Parietal lobe (tissue), 2 donors: Measurements from ENCODE around the gene SACS.

DNA sequence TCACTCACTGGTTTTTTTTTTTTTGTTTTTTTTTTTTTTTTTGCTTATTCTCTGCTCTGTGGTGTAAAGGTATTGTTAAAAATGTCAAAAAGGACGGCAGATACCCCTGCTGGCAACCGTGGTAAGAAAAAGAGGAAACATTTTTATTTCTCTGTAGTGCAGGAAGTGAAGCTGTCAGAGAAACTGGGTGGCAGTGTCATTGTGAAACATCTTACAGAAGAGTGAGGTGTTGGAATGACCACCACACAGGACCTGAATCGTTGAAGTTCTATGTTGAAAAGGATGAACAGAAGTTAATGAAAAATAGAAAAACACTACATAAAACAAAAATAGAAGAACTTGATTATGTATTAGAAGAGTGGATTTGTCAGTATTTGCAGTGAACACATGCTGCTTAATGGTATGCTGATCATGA is 346.4 kb downstream of the FGF9 start:
- RAMPAGE, long total RNA, result no peak

DNA sequence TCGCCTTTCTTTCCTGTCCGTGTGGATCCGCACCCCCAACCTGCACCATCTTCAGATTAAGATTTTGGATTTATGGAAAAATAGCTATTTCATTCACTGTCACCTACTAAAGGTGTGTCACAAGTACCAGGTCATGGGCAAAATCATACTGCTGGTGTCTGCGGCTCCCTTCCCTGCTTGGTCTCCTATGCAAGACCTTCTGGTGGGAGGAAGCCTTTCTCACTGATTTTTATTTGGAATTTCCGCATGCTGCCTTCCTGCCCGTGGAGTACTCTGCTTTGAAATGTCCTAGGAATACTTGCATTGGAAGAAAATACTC is 539.9 kb downstream of the FGF9 start:
- RAMPAGE, long total RNA, result no peak

- RAMPAGE, long total RNA, result no peak
Observed at GRCh38 chr13:22462096-22462664, 718.6 kb upstream of the SGCG start.

GRCh38 chr13:22925740-22926855 is 254.7 kb upstream of the SGCG start:
- RAMPAGE, long total RNA, result no peak

DNA sequence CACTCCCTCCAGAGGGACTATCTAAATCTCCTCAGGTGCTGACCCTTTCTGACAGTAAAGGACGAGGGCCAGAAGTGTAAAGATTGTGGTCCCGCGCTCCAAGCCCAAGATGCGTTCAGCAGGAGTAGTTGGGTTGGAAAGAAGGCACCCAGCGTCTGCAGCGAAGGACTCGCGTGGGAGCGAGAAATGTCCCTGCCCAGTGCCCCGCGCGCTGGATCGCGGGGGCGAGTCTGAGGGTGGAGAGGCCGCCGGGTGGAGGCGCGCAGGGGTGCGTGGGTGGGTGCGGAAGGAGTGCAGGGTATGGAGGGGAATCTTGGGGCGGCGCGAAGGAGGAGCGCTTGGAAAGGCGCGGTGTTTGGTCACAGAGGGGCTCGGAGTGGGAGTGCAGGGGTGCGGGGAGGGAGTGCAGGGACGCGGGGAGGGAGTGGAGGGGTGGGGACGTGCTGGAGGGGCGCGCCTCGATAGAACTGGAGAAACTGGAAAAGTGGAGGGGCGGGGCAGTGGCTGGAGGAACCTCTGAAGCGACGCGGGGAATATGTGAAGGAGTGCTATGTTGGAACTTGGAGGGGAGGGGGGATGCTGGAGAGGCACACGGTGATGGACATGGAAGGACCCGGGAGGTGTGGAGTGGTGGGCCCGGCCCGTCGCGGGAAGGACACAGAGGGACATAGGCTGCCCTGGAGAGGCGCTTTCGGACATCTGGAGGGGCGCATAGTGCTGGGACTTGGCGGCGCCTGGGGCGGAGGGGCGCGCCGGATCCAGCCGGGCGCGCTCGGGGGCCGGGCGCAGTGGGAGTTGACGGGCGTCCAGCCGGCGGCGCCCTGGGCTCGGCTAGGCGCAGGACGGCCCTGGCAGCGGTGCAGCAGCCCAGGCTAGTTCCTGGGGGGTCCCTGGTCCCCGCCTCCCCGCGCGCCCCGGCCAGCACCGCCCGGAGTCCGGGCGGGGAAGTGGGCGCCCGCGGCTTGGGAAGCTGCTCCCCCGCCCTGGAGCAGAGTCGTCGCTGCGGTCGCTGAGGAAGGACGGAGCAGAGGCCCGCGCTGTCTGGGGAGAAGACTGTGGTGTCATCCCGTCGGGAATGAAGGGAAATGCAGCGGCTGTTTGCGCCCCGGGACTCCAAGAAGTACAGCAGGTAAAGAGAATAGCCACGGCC is 20.9 kb upstream of the SGCG start:
- RAMPAGE, long total RNA, result no peak

- RAMPAGE, long total RNA, result no peak
Observed at GRCh38 chr13:23339674-23340846, 93.4 kb downstream of the SACS start.

- RAMPAGE, long total RNA, result no peak
Observed at GRCh38 chr13:23432960-23433909, at the start of gene SACS. Gene SACS (minus strand): TSS chr13:23433702.

DNA sequence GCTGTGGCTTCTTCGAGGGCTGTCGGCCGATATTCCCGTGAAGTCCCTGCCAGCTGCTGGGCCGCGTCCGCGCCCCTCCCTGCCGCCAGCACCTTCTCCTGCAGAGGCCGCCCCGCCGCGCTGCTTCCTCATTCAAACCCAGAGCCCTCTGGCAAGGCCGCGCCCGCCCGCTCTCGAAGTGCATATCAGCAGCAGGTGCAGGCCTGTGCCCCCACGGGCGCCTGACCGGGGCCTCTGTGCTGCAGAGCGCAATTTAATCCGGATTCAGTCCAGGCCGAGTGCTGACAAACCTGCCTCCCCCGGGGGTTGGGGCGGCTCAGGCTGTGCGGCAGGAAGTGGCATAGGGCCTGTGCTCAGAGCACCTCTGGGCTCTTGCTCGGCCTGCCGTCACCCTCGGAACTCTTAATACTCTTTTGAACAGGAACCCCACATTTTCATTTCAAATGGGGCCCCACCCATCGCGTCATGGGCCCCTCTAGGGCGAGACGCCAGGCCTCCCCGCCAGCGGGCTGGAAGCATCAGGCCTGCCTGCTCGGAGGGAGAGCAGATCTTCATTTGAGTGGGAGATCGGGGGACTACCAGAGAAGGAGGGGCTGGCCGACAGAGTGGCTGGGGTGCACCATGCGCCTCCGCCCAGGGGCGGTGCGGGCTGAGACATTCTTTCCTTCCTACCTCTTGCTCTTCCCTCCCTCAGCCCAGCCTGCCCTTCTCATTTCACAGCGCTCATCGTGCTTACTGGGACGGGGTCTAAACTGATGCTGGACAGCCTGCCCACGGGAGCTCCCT is 125.7 kb downstream of the TNFRSF19 start:
- RAMPAGE, long total RNA, result no peak

DNA sequence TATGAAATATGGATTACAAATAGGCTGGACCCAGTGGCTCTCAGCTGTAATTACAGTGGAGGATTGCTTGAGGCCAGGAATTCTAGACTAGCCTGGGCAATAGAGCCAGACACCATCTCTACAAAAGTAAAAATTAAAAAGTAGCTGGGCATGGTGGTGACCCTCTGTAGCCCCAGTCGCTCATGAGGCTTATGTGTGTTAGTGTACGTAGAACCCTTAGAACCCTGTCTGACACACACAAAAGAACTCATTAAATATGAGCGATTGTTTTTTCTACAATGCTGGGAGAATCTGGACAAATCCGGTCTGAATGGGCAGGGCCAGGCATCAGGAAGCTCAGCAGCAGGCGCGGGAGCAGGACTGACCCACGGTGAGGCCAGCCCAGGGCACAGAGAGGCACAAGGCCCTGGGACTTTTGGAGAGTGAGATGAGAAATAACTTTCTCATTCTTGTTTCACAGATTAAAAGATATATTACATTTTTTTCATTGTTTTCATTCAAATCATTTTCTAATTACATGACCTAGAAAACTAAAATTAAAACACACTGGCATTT is 132.9 kb downstream of the TNFRSF19 start:
- RAMPAGE, long total RNA, result no peak

DNA sequence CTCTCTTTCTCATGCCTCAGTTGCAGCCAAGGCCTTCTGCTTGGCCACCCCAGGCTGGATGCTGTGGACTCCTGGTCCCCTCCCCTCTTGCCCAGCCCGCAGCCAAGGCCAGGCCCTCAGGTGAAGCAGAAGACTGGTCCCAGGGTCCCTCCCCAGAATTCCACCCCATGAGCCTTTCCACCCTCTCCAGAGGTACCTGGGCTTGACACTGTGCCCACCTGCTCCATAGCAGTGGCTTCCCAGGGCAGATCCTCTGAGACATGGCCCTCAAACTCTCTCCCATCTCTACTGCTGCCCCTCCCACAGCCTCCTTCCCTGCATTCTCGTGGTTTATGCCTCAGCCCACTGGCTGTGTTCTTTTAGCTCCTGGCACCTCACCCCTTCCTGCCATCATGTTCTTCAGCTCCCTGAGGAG is 61.8 kb upstream of the MIPEP start:
- RAMPAGE, long total RNA, result no peak

GRCh38 chr13:24038708-24039384 is 121.7 kb upstream of the SPATA13 start:
- RAMPAGE, long total RNA, result no peak

GRCh38 chr13:24087561-24088119 is 72.9 kb upstream of the SPATA13 start:
- RAMPAGE, long total RNA, result no peak

DNA sequence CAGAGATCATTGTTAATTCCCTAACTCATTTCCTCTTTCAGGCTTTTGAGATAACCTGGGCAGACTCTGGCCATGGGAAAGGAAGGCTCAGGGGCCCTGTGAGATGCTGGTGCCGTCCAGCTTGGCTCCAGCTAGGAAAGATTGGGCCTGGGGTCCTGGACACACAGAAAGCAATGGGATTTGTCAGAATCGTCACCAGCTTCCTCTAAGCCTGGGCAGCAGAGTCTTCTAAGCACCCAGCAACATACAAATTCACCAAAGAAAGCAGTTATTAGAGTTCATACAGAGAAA is 36.7 kb upstream of the SPATA13 start:
- RAMPAGE, long total RNA, result no peak

DNA sequence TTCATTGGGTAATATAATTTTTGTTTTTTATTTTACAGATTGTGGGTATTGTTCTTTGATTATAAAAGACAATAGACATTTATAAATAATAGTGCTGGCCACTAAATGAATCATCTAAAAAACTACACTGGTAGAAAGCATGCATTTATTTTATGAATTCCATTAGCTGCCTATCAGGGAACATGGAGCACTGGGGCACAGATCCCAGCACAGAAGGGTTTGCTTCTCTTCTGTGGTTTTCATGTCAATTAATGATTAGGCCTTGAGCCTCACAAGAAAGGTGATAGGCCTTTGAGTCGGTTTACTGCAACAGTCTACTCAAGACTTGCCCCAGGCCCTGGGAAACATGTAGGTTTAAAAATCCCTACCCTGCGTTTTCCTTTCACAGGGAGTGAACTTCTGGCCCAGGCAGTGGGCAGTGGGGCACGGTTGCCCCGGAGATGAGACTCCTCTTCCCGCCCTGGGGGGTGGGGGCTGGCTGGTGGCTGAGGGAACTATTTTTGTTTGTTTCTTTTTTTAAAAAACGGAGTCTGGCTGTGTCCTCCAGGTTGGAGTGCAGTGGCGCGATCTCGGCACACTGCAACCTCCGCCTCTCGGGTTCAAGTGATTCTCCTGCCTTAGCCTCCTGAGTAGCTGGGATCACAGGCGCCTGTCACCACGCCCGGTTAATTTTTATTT is 637 bp upstream of the SPATA13 start:
- RAMPAGE, long total RNA, result no peak

DNA sequence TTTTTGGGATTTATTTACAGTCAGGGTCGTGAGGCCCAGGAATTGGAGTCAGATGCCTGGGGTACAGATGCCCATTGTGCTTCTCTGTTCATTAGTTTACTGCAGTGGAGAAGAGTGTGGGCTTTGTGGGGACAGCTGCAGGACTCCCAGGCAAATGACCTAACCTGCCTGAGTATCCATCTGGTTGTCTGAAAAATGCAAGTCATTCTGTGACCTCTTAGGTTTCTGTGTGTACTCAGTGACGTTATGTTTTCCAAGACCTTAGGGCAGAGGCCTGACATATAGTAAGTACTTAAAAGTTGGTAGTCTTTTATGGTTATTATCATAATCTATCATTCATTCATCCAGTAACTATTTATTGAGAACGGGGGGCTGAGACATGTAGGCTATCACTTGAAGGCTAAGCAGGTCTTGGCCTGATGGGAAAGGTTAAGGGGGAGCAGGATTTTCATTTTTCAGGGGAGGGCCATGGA is 60.6 kb downstream of the SPATA13 start:
- RAMPAGE, long total RNA, result no peak

GRCh38 chr13:24224296-24224642 is 63.7 kb downstream of the SPATA13 start:
- RAMPAGE, long total RNA, result no peak

GRCh38 chr13:24272549-24273283 is 36.7 kb upstream of the C1QTNF9 start:
- RAMPAGE, long total RNA, result no peak

DNA sequence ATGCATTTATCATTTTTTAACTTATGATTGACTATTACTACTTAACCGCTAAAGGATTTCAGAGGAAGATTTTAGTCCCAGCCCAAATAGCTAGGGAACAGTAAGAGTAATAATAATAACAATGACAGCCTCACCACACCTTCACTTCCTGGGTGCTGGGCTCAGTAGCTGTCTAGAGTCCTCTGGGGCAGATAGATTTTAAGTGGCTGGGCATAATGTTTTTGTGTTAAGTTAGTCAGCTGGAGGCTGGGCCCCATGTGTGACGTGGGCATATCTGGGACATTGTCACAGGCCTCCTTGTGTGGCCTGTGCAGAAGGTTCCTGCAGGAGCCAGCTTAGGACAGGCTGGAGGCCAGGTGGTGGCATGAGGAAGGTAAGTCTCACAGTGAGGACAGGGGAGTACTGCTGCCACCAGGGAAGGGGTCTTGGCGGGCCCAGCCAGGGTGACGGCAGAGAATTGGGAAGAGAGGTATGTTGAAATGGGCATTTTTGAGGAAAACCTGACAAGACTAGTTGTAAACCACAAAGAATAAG is 19.6 kb upstream of the C1QTNF9 start:
- RAMPAGE, long total RNA, result no peak

- RAMPAGE, long total RNA, result no peak
Observed at GRCh38 chr13:24297340-24297807, 12.0 kb upstream of the C1QTNF9 start.

DNA sequence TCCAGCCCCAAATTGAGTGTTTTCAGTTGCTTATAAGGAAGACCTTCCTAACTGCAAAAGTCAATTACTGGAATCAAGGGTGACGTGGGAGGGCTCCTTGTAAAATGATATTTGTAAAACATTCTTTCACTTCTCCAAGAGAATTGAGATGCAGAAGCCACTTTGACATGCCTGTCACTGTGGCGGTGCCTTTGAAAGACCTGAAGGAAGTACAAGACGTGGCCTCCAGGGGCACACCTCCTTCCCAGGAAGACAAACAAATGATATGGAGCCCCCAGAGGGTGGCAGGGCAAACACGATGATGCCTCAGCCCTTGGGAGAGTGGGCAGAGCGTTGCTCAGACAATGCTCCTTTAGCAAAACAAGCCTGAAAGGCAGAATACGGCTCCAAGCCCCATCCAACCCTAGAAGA is 9.3 kb upstream of the ATP12A start:
- RAMPAGE, long total RNA, result no peak